Subcutaneous adipose tissue (tissue), 3 donors: ENCODE results near the genes C20orf203, DNMT3B, BPIFA3 and C20orf144.

DNA sequence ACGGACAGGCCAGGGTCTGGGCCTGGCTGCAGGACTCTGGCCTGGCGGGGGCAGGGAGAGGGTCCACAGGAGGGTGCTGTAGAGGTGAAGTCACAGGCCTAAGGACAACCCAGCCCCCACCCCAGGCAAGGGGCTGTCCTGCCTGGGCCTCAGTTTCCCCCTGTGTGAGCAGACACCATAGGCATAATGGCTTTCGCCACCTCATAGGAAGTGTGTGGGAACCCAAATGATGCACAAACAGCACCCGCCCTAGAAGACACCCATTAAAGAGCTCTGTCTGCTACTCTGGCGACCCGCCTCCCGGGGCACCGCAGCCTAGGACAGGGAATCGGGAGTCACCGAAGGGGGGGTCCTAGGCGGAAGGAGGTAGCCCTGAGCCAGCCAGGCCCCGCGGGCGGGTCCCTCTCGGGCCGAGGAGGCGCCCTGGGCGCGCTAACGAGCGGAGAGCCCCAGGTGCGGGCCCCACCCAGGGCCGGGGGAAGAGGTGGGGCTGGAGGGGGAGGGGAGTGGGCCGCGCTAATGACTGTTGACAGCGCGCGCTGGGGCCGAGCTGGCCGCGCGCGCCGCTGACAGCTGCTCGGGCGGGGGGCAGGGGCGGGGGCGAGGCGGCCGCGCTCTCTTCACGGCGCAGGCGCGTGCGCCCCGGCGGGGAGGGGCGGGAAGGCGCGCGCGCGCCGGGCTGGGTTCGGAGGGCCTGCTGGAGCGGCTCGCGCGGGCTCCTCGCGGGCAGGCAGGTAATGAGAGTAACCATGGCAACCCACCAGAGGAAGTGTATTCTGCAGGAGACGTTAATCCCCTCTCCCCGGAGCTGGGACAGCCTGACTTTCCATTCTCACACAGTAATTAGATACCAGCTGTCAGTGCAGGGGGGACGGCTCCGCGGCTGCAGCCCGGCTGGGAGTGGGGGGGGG lies 49.0 kb downstream of the NOL4L start:
- PRO-cap: unidirectional peak, plus-strand start at position 661 of the sequence
- RAMPAGE, long total RNA, 3 experiments: no peak in any of the 3 experiments

- PRO-cap: no peak
- RAMPAGE, long total RNA, 3 experiments: no peak in any of the 3 experiments
Measured at GRCh38 chr20:32536809-32537786, 48.0 kb downstream of the NOL4L start.

DNA sequence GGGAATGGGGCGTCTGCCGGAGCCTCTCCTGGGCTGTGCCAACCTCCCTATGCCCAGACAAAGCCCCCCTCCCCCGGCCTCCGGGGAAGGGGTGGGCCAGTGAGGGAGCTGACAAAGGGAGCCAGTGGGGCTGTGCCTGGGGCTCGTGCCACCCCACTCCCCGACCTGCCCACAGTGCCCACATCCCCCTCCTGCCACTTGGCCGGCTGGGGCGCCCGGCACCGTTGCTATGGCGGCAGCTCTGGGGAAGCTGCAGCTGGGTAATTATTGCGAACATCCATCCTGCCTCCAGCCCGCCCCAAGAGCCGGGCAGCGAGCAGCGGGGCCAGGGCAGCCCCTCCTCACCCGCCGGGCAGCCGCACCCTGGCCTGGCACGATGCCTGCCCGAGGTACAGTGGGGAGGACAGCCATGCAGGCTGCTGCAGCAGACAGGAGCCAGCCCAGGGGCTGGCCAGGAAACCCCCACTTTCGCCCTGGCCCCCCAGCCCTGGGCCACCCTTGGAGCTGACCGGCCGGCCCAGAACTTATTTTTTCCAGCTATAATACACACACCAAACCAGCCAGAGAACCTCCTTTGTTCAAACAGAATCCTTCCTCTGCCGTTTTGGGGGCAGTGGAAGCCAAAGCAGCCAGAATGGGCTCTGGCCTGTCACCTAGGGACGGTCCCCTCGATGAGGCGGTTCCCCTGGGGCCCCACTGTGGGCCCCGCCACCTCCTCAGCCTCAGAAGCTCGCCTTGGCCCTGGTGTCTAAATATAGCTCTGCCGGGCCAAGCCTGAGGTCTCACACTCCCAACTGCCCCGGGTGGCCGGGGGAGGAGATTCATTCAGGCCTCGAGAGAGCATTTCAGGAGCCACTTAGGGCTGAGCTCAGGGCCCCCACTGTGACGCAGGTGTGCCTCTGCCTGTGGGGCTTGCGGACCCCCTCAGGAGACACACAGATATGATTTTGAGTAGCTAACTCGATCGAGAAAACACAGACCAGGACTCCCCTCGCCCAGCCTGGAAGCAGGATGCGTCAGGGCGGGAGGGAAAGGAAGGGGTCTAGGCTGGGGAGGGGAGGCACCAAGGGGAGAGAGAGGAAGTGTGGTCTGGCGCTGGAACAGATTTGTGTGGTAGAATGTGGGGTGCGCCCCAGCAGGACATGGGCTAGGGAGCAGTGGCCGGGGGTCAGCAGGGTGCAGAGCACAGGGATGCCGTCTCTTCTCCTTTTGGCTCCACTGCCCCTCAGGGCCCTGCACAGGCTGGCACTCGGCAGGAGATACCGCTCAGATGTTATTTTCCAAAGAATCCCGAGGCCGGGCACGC lies 42.4 kb upstream of the NOL4L start:
- PRO-cap: no peak
- RAMPAGE, long total RNA, 3 experiments: no peak in any of the 3 experiments

GRCh38 chr20:32673912-32674186 lies at the start of gene C20orf203:
TSS of gene C20orf203 (minus strand) at chr20:32673941.
- PRO-cap: no peak
- RAMPAGE, long total RNA, 3 experiments: no peak in any of the 3 experiments

DNA sequence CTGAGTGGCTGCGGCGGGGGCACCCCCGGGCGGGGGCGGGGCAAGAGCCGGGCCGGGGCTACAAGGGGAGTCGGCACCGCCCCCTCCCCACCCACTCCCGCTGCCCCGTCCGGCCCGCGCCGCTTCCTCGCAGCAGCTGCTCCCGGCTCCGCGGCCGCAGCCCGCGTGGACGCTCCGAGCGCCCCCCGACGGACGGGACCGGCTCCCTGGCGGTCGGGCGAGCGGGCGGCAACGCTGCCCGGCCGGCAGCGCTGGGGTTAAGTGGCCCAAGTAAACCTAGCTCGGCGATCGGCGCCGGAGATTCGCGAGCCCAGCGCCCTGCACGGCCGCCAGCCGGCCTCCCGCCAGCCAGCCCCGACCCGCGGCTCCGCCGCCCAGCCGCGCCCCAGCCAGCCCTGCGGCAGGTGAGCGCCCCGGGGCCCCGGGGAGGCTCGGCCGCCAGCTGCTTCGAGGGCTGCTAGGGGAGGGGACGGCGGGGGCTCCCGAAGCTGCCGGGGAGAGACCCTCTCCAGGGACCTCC lies at the start of gene DNMT3B:
Gene DNMT3B, plus strand, starts transcription at position 90 of the 520 bp plus-strand sequence.
- PRO-cap: bidirectional peak, plus-strand start at position 90 of the sequence, minus-strand start outside the sequence; unidirectional peak, plus-strand start at position 321 of the sequence
- RAMPAGE, long total RNA, 3 experiments: no peak in any of the 3 experiments

DNA sequence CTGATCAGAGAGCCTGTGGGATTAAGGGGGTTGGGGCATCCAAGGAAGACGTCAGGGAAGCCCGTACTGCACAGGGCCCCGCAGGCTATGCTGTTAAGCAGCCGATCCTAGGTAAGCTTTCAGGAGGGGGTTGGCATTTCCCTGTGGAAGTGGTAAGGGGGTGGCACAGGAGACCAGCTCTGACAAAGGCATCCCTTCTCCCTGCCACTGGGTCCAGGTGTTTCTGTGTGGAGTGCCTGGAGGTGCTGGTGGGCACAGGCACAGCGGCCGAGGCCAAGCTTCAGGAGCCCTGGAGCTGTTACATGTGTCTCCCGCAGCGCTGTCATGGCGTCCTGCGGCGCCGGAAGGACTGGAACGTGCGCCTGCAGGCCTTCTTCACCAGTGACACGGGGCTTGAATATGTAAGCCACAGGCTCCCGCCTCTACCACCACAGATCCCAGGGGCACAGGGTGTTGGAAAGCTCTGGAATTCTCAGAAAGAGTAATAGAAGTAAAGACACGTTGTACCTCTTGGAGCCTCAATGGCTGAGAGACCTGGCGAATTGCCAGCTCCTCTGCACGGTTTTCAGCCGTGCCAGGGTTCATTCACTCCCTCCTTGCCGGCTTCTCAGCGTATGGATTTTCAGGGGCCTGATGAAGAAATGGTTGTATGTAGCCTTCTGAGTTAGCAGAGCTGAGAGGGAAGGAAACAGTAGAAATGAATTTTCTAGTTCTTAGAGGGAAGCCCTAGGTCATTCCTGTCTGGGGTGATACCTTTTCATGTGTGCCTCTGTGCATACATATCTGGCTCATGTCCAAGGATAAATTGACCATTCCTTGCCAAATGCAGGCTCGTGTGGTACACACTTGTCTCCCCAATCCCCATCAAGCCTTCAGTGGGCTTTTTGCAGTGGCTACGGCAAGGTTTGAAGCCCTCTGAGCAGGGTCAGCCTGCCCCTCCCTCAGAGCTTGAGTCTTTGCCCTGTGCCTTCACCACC lies 21.2 kb upstream of the MAPRE1 start:
- PRO-cap: no peak
- RAMPAGE, long total RNA, 3 experiments: no peak in any of the 3 experiments

DNA sequence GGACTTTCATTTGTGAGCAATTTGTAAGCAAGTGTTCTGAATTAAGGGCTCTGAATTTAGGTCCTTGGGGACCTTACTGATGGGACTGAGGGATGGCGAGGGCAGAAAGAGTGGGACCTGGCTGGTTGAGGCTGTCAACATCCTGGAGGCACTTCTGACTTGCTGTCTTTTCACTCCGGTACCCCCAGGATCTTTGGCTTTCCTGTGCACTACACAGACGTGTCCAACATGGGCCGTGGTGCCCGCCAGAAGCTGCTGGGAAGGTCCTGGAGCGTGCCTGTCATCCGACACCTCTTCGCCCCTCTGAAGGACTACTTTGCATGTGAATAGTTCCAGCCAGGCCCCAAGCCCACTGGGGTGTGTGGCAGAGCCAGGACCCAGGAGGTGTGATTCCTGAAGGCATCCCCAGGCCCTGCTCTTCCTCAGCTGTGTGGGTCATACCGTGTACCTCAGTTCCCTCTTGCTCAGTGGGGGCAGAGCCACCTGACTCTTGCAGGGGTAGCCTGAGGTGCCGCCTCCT lies 12.1 kb upstream of the MAPRE1 start:
- PRO-cap: no peak
- RAMPAGE, long total RNA, 3 experiments: no peak in any of the 3 experiments

- PRO-cap: no peak
- RAMPAGE, long total RNA, 3 experiments: no peak in any of the 3 experiments
Measured at GRCh38 chr20:32820571-32821129, 896 bp downstream of the MAPRE1 start.

GRCh38 chr20:32839455-32840040 lies 19.2 kb upstream of the EFCAB8 start:
- PRO-cap: no peak
- RAMPAGE, long total RNA, 3 experiments: no peak in any of the 3 experiments

GRCh38 chr20:32960928-32961445 lies 43.2 kb downstream of the SUN5 start:
- PRO-cap: no peak
- RAMPAGE, long total RNA, 3 experiments: no peak in any of the 3 experiments

- PRO-cap: no peak
- RAMPAGE, long total RNA, 3 experiments: no peak in any of the 3 experiments
Measured at GRCh38 chr20:33217065-33217437, at the start of gene BPIFA3. TSS of gene BPIFA3 (plus strand) at chr20:33217352.

DNA sequence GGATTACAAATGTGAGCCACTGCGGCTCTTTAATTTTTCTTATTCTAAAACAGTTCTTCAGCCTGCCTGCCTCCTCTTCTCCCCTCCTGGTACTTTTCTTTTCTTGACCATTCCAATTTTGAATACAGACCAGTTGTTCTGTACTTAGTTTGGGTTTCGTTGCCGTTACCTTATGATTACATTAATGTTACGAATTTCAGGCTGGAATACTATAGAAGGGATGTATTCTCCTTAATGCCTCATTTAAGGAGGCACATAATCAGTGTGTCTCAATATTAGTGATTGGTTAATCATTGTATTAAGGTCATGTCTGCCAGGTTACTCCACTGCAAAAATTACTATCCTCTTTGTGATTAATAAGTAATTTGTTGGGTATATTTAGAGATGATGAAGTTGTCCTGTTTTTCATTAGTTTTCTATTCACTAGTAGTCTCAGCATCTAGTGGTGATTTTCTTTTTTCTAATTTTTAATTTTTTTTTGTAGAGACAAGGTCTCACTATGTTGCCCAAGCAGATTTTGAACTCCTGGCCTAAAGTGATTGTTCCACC lies 66.3 kb downstream of the CBFA2T2 start:
- PRO-cap: no peak
- RAMPAGE, long total RNA, 3 experiments: no peak in any of the 3 experiments

- PRO-cap: no peak
- RAMPAGE, long total RNA, 3 experiments: no peak in any of the 3 experiments
Measured at GRCh38 chr20:33662017-33662632, at the start of gene C20orf144. TSS of gene C20orf144 (plus strand) at chr20:33662327.

DNA sequence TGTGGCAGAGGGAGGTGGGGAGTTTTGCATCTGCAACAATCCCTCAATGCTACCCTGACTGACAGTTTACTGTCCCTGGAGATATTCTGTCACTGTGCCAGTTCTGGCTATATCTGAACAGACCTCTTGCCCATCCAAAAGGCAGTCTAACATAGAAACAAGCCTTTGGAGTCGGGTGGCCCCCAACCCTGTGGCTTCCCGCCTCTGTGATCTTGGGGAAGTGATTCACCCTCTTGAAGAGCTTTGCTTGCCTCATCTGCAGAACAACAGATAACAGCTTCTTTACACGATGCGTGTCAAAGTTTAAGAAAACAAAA lies 3.8 kb upstream of the E2F1 start:
- PRO-cap: no peak
- RAMPAGE, long total RNA, 3 experiments: no peak in any of the 3 experiments

GRCh38 chr20:33743792-33744040 lies 11.9 kb downstream of the ZNF341 start:
- PRO-cap: no peak
- RAMPAGE, long total RNA, 3 experiments: no peak in any of the 3 experiments

- PRO-cap: no peak
- RAMPAGE, long total RNA, 3 experiments: no peak in any of the 3 experiments
Measured at GRCh38 chr20:33857591-33857958, 46.4 kb downstream of the CHMP4B start.

- PRO-cap: no peak
- RAMPAGE, long total RNA, 3 experiments: no peak in any of the 3 experiments
Measured at GRCh38 chr20:33858624-33859127, 47.5 kb downstream of the CHMP4B start.

- PRO-cap: no peak
- RAMPAGE, long total RNA, 3 experiments: no peak in any of the 3 experiments
Measured at GRCh38 chr20:34036975-34037831, 43.5 kb downstream of the RALY start.

DNA sequence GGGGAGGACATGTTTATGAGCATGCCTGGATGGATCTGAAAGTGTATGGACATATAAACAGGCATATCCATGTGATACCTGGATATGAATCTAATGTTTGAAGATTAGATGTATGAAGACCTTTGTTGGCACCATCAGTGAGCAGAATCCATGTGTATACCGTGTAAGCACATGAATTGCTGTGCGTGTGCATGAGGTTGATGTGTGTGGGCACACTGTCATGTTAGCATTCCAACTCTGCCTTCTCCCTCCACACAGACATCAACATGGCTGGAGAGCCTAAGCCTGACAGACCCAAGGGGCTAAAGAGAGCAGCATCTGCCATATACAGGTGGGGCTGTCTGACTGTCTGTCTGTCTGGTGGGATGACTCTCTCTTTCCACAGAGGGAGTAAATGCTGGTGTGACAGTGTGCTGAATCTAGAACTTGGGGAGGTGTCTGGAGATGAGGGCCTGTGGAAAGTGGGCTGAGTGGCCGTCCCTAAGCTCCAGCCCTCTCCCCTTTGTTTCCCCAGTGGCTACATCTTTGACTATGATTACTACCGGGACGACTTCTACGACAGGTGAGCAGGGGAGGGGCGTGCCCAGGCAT lies 38.6 kb downstream of the EIF2S2 start:
- PRO-cap: no peak
- RAMPAGE, long total RNA, 3 experiments: start-site peak on the plus strand in 1 of 3 experiments, centred at position 321 of the sequence, 21 reads per replicate

- PRO-cap: no peak
- RAMPAGE, long total RNA, 3 experiments: no peak in any of the 3 experiments
Measured at GRCh38 chr20:34082140-34082651, 29.8 kb downstream of the EIF2S2 start.